H7 (cell line): ENCODE measurements around the genes OR14J1 and OR5V1.

DNA sequence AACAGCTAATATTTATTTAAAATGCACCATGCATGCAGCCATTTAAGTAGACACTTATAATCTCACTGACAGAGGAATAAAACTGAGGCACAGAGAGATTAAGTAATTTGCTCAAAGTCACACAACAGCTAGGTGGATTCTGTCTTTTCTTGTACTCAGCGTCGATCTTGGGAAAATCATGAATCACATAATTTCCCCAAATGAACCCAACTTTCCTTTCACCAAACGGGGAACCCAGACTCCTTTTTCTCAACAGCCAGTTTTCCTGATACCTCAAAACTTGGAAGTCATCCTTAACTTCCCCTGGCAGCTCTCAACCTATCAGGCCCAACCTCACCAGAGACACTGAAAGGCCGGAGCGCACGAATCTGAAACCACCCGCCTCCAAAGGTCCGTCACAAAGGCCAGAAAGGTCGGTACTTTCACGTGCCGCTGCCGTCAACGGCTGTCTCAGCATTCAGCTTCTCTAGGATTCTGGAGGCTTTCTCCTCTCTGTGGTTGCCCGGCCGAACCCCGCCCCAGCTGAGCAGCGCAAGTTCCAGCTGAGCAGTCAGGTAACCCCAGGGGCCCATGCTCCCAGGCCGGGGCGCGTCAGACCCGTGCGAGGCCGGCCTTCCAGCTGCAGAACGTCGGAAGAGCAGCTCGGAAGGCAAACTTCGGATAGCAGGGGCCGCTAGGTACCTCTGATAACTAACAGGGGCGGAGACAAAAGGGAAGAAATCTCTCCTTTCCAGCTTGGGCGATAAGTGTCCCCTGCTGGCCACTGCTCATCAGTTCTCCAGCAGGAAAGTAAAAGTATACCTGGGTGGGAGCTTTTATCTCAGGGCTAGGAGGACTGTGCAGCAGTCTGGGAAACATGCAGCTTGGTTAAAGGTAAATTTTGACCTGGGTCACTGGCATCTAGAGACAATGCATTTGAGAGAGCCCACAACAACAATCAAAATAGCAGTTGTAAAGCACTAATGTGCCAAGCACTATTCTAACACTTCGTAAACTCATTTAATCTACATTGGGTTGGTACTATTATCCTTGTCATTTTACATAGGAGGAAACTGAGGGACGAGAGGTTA is 16.2 kb downstream of the ZSCAN12 start:
- RAMPAGE, long total RNA = no peak

DNA sequence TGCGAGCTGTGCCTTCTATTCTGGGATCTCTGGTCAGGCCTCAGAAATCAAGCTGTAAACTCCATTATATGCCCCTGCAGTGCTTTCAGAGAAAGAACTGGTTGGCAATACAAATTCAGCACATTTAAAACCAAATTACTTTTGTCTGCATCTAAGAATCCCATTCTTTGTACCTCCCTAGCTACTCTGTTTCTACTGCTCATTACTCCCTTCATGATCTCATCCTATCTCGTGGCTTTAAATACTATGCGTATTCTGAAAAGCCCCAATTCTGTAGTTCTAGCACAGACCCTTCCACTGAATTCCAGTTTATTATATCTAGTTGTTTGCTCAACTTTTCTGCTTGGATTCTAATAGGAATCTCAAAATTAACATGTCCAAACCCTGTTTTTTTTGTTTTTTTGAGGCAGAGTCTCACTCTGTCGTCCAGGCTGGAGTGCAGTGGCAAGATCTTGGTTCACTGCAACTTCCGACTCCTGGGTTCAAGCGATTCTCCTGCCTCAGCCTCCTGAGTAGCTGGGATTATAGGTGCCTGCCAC is 4.9 kb downstream of the ZSCAN12 start:
- RAMPAGE, long total RNA = no peak

DNA sequence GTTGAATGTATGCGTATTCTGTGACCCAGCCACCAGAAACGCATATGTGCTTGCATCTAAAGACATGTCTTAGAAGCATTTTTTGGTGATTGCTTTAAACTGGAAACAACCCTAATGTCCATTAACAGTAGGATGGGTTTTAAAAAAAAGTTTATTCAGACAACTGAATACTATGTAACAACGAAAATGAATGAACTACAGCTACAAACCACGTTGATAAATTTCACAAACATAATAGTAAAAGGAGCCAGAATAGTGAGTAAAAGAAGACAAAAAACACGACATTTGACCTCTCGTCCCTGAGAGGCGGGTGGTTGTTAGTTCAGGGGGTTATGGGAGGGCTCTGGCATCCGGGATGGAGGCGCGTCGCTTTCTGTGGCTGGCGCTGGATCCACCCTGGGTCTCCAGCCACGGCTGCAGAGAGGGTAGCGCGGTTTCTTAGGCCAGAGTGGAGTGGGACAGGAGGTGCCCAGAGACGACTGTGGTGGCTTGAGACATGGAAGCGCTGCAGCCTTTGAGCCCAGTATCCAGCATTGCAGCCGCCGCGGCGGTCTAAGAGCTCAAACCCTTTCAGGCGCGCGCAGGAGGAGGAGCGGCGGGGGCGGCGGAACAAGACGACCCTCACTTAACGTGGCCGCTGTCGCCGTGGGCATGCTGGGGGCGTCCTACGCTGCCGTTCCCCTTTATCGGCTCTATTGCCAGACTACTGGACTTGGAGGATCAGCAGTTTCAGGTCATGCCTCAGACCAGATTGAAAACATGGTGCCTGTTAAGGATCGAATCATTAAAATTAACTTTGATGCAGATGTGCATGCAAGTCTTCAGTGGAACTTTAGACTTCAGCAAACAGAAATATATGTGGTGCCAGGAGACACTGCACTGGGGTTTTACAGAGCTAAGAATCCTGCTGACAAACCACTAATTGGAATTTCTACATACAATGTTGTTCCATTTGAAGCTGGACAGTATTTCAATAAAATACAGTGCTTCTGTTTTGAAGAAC is 3.7 kb upstream of the ZSCAN23 start:
- RAMPAGE, long total RNA = no peak

- RAMPAGE, long total RNA = no peak
Measured at GRCh38 chr6:28566004-28566843, 20.9 kb downstream of the SCAND3 start.

GRCh38 chr6:28586169-28586891 is 768 bp downstream of the SCAND3 start:
- RAMPAGE, long total RNA = no peak

DNA sequence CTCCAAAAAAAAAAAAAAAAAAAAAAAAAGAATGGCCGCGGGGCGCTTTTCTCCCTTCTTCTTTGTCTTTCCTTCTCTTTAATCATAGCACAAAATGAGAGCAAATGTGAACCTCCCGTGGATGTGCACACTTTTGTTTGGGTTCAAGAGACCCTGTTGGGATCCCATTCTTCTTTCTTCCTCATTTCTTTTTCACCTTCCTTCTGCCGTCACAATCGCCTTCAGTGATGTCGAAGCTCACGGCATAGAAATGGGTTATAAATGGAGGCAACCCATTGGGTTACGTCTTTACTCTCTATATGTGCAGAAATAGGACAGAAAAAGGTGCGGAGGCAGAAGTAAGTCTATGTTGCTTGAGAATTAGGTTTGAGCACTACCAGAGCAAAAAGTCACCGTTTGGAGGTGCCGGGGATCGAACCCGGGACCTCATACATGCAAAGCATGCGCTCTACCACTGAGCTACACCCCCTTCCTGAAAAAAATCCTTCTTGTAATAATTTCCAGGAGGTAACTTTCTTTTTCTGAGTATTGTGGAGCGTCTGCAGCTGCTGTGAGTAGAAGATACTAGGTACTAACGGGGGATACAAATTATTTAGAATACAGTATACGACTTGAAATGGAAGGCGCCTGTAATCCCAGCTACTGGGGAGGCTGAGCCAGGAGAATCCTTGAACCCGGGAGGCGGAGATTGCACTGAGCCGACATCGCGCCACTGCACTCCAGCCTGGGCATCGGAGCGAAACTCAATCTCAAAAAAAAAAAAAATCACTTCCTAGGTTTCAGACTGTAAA is 134.2 kb downstream of the TRIM27 start:
- RAMPAGE, long total RNA = no peak

DNA sequence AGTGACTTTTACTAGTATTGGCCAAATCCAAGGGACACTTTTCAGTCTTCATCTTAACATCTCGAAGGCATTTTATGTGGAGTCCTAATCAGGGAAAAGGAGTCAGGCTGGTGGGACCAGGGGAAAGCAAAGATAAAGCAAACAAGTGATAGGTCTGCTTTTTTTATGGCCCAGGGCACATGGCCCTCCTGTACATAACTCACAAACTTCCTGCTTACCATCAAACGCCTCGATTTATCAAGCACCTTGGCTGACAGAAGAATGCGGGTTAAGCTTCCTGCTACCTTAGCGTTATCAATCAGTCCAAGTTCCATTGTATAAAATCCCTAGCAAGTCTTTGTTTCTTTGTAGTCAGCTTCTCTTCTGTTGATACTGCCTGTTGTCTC is 4.0 kb upstream of the TRIM27 start:
- RAMPAGE, long total RNA = no peak

- RAMPAGE, long total RNA = no peak
Measured at GRCh38 chr6:29301473-29301786, at the start of gene OR14J1. Gene OR14J1 (plus strand): TSS chr6:29301701.

DNA sequence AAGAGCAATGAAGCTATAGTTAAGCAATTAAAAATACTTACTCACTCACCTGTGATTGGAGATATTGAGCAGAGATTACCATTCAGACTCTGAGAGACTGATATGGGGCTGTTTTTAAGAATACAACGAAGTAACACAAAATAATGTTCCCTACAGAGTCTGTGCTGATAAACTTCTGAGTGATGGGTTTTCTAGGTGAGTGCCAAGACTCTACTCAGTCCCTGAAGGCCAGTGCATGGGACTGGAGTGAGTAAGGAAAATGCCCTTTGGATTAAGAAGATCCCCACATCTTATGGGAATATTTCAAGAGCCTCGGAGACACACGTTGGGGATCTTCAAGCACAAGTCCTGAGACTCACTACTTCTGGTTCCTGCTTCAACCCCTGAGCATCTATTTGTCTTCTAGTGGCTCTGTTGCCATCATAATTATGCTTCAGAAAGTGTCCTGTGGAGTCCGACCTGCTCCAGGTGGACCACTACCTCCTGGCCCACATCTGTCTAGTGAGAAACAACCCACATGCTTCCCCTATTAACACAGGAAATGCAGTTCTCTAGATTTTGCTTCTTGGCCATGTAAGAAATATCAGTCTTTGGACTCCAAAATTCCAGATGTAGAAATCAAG is at the start of gene OR5V1:
OR5V1 (minus strand) TSS at position 283 of the 623 bp plus-strand sequence.
- RAMPAGE, long total RNA = no peak

DNA sequence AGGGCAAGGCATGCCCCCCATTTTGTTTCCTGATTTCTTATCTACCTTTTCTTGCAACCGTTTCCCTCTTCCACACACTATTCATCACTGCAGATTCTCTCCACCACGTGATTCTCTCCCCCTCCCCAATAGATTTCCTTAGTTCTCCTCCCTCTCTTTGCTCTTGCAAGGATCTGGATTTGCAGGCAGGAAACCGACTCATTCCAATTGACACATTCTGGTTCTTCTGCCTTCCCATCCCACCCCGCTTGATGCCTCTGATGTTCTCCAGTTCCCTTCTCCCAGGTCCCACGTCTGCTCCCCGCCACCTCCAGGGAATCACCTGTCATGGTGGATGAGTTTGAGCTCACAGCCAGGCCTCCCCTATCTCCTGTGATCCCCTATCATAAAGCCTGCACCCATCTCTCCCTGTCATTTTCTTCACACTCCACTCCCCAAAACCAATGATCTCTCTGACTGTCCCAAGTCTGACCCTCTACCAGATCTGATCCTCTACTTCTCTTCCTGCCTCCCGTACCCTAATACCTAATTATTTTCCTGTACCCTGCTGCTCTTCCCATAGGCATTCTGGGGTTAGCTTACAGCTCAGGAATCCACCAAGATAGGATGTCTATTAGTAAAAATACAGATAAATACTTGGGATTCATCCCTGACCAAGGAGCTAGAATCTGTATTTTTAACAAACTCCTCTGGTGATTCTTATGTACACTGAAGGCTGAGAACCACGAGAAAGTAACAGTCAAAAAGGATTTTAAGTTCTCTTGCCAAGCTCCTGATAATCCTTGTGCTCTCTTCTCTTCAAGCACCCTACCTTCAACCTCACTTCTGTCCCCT is 7.4 kb downstream of the GABBR1 start:
- RAMPAGE, long total RNA = no peak

- RAMPAGE, long total RNA = no peak
Measured at GRCh38 chr6:29627340-29627943, 5.5 kb downstream of the GABBR1 start.

DNA sequence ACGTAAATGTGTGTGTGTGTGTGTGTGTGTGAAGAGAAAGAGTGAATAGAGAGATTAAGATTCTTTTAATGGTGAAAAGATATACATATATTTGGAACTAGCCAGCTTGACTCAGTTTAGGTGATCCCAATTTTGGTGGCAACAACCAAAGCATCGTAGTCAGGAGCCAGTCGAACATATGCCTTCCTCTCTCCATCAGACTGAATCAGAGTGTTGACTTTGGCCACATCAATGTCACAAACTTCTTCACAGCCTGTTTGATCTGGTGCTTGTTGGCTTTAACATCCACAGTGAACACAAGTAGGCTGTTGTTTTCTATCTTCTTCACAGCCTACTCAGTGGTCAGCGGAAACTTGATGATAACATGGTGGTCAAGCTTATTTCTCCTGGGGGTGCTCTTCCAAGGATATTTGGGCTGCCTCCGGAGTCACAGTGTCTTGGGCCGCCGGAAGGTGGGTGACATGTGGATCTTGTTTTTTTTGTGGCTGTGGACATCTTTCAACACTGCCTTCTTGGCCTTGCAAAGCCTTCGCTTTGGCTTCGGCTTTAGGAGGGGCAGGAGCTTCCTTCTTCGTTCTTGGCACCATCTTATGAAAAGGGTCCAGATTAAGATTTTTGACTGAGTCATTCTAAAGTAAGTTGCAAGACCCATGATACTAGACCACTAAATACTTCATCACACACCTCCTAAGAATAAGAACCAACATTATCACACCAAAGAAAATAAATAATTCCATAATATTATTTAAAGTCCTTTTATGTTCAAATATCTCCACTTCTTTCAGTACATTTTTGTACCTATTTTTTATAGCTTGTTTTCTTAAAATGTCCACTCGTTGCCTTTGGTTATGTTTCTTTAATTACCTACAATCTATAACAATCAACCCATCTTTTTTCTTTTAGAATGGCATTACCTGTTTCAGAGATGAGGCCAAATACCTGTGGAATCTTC is 3.6 kb downstream of the HLA-F start:
- RAMPAGE, long total RNA = no peak

DNA sequence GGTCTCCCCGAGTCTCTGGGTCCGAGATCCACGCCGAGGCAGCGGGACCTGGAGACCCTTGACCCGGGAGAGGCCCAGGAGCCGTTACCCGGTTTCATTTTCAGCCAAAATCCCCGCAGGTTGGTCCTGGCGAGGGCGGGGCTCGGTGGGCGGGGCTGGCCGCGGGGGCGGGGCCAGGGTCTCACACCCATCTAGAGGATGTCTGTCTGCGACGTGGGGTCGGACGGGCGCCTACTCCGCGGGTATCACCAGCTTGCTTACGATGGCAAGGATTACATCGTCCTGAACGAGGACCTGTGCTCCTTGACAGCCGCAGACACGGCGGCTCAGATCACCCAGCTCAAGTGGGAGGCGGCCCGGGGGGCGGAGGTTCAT is 34.9 kb upstream of the HLA-G start:
- RAMPAGE, long total RNA = no peak

DNA sequence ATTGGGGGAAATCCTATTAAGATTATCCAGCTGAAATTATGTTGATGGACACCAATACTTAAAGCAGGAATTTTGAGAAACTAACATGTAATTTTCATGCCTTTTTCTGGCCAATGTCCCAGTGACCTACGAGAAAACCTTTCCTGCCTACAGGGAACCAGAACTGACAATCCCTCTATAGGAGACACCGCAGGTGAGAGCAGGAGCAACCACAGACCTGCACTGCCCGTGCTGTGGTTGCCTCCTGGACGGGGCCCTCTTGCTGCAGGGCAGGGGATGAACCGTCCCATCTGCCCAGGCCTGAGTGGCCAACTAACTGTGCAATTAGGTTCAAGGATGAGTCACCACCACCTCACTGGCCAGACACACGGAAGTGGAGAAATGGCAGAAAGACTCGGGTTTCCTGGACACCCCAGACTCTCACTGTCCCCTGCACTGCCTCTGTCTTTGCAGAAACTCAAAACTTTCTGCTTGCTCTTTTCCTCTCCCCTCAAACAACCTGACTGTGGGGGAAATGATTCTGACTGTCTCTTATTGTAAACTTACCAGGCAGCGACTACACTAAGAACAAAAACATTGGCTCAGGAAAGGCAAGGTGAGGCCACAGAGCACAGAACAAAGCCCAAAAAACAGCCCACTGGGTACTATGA is 13.8 kb upstream of the HLA-G start:
- RAMPAGE, long total RNA = no peak

GRCh38 chr6:29907933-29908452 is 34.3 kb upstream of the HLA-A start:
- RAMPAGE, long total RNA = no peak

- RAMPAGE, long total RNA = no peak
Measured at GRCh38 chr6:29948981-29949585, 6.8 kb downstream of the HLA-A start.

- RAMPAGE, long total RNA = no peak
Measured at GRCh38 chr6:29964435-29965685, 22.5 kb downstream of the HLA-A start.

DNA sequence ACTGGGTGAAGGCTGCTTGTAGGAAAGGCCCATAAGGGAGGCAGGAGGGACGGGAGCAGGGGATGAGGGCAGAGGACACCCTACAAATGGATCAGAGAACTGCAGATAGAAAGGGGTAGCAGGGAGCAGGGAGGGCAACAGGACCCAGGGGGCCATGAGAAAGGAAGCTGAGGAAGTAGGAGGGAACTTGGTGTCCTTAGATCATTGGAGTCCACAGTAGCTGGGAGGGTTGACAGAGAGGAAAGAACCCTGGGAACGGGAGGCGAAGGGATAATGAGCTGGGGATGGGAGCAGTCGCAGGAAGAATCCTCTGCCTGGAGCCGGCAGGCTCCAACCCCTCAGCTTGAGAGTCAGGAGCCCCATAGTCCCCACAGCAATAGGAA is 32.5 kb downstream of the HLA-A start:
- RAMPAGE, long total RNA = no peak

DNA sequence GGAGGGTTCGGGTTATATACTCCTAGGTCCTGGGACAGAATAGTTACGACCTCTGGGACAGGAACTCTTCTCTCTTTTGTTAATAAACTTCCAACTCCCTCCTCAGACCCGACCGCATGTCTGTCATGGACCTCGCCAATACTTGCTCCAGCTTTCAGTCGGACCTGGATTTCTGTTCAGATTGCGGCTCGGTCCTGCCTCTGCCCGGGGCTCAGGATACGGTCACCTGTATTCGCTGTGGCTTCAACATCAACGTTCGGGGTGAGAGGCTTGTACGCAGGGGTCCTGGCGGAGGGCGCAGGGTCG is 297 bp downstream of the POLR1H start:
- RAMPAGE, long total RNA = no peak

- RAMPAGE, long total RNA = no peak
Measured at GRCh38 chr6:30076216-30076900, 789 bp upstream of the RNF39 start.